SJCRH30 (cell line): Measurements from ENCODE around the genes INTS2, MRC2, CYB561 and DCAF7.

GRCh38 chr17:60392798-60392977, 755 bp upstream of the USP32 start:
- RAMPAGE, long total RNA: no peak

GRCh38 chr17:60524657-60525272, 1.3 kb downstream of the APPBP2 start:
- RAMPAGE, long total RNA: no peak

- RAMPAGE, long total RNA: no peak
Measured at GRCh38 chr17:60571093-60571618, 28.8 kb upstream of the PPM1D start.

- RAMPAGE, long total RNA: no peak
Measured at GRCh38 chr17:61397411-61397863, 2.2 kb upstream of the TBX2 start.

GRCh38 chr17:61457337-61457964, 5.2 kb downstream of the TBX4 start:
- RAMPAGE, long total RNA: no peak

DNA sequence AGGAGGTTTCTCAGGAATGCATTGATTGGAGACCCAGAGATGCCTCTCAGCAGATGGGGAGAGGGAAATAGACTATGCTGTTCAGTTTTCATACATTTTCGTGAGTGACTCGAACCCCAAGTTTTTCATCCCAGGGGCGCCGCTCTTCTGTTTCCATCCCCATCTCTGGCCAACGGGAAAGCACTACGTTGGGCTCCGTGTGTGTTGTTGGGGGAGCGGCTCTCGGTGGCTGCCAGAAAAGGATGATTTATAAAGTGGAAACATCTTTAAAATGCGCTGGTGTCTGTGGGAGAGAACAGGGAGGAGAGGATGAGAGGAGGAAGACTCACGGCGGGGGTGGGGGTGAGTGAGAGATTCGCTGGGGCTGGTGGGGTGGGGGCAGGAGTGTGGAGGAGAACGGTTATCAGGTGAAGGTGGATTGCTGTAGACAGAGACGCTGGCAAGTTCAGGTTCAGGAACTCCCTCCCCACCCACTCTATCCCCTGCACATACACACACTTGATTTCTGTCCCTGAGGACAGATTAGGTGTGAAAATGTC, 5.8 kb downstream of the TBX4 start:
- RAMPAGE, long total RNA: no peak

GRCh38 chr17:61595459-61595979, 4.5 kb upstream of the NACA2 start:
- RAMPAGE, long total RNA: no peak

- RAMPAGE, long total RNA: no peak
Measured at GRCh38 chr17:61699596-61700121, 108.6 kb upstream of the NACA2 start.

DNA sequence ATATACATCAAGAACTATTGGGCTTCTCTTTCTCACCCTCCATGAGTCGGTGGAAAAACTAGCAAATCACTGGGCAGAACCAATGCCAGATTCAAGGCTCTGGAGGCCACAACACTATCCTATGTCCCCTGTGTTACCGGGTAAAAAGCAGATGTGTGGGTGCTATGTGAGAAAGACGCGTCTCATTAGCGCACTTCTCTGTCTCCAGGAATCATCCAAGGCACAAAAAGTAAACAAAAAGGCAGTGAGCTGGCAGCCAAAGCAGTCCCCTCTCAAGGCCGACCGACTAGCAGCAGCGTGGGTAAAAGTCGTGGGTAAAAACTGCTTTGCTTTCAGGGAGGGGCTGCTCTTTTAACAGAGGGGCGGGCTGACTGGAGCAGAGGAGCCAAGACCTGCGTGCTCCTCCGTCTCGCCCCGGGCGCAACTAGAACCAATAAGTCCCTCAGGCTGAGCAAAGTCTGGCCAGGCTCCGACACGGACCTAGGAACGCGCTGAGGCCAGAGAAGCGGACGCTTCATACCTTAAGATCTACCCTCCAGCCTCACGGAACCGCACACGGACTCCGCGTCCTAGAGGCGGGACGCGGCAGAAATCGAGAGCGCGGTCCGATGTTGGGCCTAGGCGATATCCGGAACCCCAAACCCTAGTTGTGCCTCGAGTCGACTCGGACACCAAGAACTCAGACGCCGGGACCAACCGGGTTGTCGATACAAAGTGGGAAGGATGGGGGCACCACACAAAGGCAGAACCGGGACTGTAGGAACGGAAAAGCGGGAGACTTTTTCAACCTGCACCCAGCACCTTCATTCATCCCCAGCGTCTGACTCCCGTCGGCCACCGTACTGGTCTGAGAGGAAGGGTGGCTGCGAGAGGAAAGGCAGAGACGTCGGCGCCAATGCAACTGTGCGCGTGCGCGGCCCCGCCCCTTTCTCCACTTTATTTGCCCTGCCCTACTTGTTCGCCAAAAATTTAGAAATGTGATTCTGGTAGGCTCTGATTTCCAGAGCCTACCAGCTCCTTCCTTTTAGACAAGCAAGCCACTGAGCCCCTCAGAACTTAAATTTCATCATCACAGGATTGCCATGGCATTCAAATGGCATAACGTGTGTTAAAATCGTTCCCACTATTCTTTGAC, at the start of gene INTS2:
INTS2 (minus strand) TSS at position 849 of the 1,135 bp plus-strand sequence.
- RAMPAGE, long total RNA: no peak

GRCh38 chr17:62140739-62141379, 75.8 kb upstream of the MED13 start:
- RAMPAGE, long total RNA: no peak

DNA sequence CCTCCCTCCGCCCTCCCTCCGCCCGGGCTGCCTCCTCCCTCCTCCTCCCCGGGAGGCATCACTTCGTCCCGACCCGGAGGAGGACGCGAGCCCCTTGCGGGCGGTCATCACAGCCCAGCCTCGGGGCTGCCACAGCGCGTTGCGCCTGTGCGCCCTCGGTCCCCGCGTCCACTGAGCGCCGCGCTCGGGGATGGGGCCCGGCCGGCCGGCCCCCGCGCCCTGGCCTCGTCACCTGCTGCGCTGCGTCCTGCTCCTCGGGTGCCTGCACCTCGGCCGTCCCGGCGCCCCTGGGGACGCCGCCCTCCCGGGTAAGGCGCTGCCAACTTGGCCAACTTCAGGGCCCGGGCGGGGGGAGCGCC, at the start of gene MRC2:
MRC2 (plus strand) TSS at position 58 of the 359 bp plus-strand sequence.
- RAMPAGE, long total RNA: no peak

- RAMPAGE, long total RNA: no peak
Measured at GRCh38 chr17:62680520-62681305, 53.2 kb downstream of the MRC2 start.

DNA sequence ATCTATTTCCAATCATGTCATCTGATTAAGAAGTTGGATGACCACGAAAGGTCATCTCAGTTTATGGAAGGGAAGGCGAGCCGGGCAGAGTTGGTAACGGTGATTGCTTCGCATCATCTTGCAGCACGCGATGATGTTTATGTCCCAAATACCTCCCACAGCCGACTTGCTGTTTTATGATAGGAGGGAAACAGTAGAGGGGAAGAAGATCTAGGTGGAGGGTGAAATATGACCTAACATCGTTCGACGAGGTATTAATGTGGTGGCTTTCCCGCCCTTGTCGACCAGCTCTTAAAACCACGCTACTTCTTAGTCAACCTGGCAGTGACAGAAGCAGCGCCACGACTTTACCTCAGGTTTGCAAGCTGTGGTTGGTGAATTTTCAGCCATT, 845 bp upstream of the TANC2 start:
- RAMPAGE, long total RNA: no peak

GRCh38 chr17:62968325-62968828, 2.3 kb downstream of the TANC2 start:
- RAMPAGE, long total RNA: no peak

DNA sequence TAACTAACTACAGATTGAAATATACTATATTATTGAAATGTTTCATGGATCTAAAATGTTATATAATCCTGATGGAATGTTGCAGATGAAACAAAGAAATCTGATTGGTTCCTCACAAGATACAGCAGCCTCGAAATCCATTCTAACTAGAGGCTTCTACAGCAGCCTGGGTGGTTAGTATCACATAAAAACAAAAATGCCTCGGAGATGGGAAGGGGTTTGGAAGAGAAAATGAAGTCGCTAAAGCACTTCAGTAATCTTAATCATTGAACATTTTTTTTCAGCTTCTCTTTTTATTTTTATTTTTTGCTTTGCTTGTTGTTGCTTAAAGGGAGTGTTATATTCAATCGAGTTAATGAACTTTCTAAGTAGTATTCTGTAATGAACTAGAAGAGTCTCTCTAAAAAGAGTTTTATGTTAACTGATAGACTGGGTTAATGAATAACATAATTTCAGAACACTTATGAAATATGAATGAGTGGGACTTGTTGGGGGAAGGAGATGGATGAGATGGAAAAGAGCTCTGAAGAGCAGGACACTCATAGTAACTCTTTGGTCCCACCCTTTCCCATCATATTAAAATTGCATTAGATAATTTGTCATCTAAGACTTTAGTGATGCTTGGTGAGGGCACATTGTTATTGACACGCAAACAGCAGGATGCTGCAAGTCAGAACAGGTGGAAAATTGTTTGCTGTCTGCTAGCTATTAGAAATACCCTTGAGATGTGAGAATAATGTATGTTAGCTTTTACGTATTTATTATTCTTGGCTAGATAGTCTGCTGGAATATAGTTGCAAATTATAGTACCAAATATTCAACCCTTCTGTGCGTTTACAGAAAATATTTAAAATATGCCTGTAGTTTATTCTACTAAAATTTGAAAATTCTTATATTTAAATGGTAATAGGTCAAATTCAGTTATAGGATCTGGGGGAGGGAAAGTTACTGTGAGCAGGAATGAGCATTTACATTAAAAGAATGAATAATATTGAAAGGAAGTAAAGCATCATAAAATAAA, 75.6 kb downstream of the TANC2 start:
- RAMPAGE, long total RNA: no peak

- RAMPAGE, long total RNA: no peak
Measured at GRCh38 chr17:63445994-63446471, at the start of gene CYB561. CYB561 (minus strand) TSS chr17:63446306.

DNA sequence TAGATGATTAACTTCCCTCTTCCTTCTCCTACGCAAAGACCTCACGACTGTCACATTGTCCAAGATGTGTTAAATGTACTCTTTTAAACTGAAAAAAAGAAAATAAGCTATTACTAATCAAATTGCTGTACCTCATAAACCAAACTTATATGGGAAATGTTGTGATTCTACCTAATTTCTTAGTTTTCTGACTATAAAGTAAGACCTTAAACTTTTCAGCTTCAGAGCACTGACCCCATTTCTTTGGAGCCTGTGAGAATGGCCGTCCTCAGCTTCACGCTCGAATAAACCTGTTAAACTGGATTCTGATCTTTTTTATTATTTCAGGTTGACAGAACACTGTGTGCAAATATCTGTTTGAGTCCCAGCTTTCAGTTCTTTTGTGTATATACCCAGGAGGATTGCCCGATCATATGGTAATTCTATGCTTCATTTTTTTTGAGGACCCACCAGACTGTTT, 20.0 kb upstream of the KCNH6 start:
- RAMPAGE, long total RNA: no peak

GRCh38 chr17:63550317-63550828, at the start of gene DCAF7:
DCAF7 (plus strand) TSS chr17:63550477.
- RAMPAGE, long total RNA: no peak

DNA sequence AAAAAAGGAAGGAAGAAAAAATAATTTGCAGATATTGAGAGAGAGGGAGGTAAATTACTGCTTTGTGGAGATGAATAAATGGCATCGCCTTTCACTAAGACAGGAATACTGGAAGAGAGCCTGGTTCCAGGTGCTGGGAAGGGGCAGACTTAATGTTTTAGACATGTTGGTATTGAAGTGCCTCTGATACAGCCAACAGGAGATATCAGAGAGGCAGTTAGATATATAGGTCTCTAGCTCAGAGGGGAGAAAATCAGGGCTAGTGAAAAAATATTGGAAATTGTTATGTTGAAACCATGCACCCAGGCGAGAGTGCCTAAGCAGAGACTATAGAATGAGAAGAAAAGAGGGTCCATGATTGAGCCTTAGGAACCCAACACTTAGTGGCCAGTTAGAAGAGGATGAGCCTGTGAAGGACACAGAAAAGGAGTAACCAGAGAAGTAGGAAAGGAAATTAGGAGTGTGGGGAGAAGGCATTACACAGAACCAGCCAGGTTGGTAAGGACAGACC, 27.6 kb downstream of the LIMD2 start:
- RAMPAGE, long total RNA: no peak

DNA sequence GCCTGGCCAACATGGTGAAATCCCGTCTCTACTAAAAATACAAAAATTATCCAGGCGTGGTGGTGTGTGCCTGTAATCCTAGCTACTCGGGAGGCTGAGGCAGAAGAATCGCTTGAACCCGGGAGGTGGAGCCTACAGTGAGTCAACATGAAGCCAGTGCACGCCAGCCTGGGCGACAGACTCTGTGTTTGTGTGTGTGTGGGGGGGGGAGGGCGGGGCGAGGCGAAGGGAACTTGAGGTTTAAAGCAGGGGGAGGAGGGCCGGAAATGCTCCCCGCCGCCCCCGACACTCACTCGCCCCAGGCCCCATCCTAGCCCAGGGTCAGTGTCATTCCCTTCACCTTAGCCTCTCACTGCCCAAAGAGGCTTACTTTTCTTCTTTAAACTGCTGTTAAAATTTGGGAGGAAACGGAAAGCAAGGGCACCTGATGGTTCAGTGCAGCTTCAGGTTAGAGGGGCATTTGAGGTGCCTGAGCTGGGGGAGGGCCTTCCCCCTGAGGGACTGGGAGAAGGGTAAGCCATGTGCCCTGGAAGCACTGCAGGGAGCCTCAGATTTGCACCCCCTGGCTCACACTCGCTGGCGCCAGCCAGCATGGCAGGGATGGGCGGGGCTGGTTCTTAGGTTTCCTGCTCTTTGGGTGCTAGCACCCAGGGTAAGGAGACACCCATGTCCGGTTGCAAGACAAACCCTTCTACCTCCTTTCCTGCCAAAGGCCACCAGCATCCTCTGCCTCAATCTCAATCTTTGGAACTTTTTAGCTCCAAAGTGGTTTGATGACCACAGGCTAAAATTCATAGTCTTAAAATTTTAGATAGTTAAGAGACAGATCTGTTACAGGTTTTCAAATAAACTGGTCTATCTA, 2.1 kb upstream of the LIMD2 start:
- RAMPAGE, long total RNA: no peak